Left cardiac atrium (tissue), 1 donor: Measurements from ENCODE around the genes PATJ and RAVER2.

DNA sequence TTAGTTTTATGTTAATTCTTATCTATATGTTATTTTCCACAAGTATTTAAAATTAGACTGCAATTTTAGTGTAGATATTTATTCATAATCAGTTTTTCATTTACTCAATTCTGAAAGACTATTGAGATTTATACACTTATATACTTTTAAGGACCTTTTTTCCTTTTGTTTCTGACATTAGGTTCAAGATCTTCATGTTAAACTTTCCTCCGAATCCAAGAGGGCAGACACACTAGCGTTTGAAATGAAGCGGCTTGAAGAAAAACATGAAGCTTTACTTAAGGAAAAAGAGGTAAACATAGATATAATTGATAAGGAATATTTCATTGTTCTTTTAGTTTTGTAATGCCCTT lies 34.1 kb downstream of the HOOK1 start:
- PRO-cap, result no peak

- PRO-cap, result no peak
These were observed 43.6 kb downstream of the HOOK1 start for GRCh38 chr1:59858354-59858793.

- PRO-cap, result no peak
These were observed 9.7 kb upstream of the CYP2J2 start for GRCh38 chr1:59936205-59936747.

DNA sequence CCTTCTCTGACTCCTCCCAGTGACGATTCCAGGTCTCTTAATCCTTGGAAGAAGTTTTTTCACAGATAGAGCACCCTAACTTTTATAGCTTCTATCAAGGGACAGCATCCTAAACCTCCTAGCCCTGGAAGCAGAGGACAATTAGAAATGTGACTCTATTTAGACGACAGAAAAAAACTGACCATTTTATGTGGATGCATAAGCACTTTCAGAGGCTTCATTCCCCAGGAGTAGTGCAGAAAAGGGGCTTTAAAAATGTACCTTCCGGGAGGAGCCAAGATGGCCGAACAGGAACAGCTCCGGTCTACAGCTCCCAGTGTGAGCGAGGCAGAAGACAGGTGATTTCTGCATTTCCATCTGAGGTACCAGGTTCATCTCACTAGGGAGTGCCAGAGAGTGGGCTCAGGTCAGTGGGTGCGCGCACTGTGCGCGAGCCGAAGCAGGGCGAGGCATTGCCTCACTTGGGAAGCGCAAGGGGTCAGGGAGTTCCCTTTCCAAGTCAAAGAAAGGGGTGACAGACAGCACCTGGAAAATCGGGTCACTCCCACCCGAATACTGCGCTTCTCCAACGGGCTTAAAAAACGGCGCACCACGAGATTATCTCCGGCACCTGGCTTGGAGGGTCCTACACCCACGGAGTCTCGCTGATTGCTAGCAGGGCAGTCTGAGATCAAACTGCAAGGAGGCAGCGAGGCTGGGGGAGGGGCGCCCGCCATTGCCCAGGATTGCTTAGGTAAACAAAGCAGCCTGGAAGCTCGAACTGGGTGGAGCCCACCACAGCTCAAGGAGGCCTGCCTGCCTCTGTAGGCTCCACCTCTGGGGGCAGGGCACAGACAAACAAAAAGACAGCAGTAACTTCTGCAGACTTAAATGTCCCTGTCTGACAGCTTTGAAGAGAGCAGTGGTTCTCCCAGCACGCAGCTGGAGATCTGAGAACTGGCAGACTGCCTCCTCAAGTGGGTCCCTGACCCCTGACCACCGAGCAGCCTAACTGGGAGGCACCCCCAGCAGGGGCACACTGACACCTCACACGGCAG lies 416.6 kb upstream of the C1orf87 start:
- PRO-cap, result no peak

- PRO-cap, result no peak
These were observed 27.0 kb upstream of the NFIA start for GRCh38 chr1:61055397-61055773.

DNA sequence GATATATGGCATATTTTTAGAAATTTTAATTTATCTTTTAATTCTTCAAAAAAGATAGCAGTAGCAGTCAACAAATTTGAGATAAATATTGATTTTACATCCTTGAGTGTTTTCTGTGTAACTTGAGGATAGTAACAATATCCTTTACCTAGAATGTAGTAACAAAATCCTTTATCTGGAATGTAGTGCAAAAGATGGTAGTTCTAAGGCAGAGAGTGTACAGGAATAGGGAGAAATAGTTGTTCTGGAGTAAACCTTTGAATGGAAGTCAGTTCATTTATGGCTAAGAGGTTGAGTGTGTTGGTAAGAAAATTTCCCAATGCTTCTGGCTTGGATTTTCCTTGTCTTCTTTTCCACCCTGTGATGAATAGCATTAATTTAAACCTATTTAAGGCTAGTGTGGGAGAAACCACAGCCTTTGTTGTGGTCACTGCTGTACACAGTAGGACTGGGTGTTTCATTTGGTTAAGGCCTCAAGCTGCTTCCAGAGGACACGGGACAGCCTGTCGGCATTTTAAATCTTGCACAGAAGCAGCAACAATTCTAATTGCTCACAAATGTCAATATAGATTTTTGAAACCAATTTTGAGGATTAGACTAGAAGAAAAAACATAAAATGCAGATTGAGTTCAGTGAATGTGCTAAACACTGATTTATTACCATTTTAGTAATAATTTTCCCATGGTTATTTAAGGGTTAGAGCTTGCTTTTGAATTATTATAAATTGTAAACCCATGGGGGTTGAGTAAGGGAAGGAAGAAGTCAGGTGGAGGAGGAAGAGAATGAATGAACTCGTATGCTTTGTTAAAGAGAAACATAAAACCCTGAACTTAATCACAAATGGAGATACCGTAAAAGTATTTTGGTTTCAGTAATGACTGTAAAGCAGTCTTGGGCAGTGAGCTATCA lies 11.4 kb downstream of the NFIA start:
- PRO-cap, result no peak

DNA sequence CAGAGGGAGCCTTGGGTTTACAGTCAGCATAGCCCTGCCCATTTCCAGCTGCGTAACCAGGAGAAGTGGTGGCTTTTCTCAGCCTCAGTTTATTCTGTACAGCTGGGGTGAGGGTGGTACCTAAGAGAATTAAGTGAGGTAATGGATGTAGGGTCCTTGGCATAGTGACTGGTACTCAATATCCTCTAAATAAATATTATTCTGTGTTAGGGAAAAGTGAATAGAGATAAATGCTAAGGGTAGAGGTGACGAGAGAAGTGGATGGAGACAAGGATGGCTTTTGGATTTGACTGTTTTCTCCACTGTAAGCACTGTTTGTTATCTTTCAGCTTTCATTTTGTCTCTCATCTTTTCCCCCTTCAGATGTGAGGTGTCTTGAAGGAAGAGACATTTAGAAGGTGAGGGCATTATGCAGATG lies 91.4 kb downstream of the NFIA start:
- PRO-cap, result no peak

- PRO-cap, result no peak
These were observed 144.2 kb downstream of the NFIA start for GRCh38 chr1:61226591-61227015.

- PRO-cap, result no peak
These were observed 252.6 kb downstream of the NFIA start for GRCh38 chr1:61334964-61335377.

DNA sequence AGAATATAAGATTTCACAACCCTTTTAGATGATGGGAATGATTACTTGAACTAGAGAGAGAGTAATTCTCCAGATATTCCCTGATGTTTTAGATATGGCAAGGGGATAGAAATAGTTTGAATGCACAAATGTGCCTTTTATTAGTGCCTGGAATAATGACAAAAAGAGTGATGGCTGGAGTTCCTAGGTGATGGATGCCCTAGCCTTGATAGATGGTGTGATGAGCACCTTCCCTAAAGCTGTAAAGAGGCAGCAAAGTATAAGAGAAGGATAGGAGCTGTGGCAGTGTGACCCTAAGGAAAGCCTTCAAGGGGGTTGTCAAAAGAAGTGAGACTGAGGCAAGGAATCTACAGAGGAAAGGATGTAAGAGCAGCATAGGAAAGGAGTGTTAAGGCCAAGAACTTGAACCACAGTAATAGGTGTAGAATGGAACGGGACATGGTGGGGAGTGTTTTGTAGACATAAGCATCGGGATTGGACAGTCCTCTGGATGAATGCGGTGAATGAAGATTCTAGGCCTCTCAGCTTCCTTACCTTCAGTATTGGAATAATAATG lies 317.5 kb downstream of the TM2D1 start:
- PRO-cap, result no peak

GRCh38 chr1:61450240-61451263 lies 274.4 kb downstream of the TM2D1 start:
- PRO-cap, result no peak

DNA sequence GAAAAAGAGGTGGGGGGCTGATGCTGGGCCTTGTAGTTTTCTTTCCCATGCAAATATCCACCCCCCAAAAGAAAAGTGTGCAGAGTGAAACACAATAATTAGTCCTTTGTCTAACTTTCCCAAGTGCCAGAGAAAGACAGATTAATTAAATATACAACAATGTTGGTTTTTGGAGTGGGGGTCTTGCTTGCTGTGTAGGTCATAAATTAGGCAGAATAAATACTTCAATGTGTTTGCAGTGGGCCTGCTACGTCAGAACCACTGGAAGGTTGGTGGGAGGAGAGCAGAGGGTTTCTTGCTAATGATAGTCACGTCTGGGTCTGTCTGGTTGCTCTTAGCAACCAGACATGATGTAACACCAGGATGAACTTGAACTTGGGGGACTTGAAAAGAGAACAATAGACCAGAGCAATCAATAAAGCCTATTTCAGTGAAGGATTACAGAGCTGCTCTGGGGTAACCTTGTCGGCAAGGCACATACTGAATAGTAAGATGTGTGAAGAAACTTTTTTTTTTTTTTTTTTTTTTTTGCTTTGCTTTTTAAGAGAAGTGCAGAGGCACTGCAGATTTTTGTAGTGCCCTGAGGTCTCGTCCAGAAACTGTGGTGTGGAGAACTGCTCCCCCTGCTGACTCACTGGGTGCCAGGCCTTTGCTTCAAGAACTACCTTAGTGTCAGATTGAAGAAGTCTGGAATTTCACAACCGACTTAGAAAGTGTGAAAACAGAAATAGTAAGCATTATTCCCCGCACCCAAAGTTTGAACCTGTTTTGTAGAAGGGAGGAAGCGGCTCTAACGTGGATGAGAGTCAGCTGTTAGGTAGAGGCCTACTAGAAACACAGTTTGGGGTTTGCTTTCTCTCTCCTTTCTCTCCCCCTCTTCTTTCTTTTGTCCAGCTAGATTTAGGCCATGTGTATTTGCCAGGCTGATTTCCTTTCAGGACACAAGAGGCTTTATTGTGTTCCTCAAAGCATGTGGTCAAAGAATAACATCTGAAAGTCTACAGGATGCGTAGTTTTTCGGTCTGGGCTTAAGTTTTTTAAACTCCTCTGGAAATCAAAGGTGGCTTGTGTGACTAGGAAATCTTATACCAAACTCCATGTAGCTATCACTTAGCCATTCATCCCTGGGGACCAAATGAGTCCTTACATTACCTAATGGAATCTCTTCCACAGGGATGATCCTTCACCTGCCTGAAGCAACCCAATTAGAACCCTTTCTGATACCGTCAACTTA lies 271.6 kb downstream of the TM2D1 start:
- PRO-cap, result no peak

DNA sequence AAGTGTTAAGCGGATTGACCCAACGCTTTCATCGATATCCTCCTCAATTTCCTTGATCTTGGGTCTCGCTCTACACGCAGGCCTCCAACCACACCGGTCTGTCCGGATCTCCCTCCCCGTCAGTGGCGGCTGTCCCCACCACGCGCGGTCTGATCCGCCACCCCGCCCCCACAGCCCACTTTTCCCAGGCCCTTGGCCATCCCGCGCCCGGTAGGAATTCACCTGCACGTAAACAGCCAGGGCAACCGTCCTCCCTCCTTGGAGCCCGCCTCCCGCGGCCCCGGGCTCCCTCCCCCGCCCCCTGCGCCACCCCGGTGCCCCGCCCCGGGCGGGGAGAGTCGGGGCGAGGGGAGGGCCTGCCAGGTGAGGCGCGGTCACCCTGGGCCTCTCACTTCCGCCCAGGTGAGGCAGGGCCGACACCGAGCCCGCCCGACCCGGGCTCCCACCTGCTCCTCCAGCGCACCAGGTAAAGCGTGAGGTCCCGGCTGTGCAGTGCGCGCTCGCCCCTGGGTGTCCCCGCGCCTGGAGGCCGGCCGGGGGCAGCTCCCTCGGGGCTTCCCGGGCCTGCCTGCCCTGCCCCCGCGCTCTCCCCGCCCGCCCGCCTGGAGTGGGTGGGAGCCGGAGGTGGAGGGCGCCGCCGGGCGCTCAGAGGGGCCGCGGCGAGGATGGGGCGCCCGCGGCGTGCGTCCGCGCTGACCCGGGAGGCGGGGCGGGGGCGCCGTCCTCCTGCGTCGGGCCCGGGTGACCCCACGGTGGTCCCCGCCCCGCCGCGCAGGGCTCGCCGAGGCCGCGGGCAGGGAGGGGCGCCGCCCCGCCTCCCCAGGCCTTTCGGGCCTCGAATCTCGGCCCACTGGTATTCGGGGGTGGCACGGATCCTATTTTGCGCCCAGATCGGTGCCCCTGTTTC lies at the start of gene PATJ:
Gene PATJ (plus strand): TSS at position 391 of the 907 bp plus-strand sequence.
- PRO-cap, result bidirectional peak, plus-strand start at position 335 of the sequence, minus-strand start at position 279 of the sequence; bidirectional peak, plus-strand start at position 774 of the sequence, minus-strand start at position 575 of the sequence

- PRO-cap, result no peak
These were observed 1.2 kb upstream of the DOCK7 start for GRCh38 chr1:62689367-62689857.

GRCh38 chr1:63327353-63328018 lies 5.1 kb downstream of the FOXD3 start:
- PRO-cap, result bidirectional peak, plus-strand start at chr1:63327874, minus-strand start at chr1:63327675

GRCh38 chr1:63669299-63670017 lies 76.2 kb downstream of the PGM1 start:
- PRO-cap, result no peak

GRCh38 chr1:63893969-63894631 lies 120.3 kb downstream of the ROR1 start:
- PRO-cap, result no peak

DNA sequence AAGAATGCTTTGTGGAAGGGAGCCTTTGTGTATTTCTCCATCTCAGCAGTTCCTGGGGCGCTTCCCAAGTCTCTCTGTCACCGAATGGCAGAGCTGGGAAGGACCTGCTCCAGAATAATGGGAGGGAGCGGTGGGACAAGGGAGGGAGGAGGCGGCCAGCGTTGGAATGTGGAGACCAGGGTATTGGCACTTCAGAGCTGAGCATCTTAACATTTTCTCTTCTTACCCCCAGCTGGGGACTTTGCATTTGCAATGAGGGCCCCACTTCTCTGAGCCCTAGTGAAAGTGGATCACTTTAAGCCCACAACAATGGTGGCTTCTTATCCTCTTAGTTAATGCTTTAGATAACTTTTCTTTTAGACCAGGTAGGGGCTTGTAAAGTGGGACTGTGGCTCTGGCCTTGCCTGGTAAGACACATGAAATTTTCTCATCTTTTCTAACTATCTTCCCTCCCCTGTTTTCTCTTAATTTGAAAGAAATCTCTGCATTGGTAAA lies 24.0 kb downstream of the CACHD1 start:
- PRO-cap, result no peak

DNA sequence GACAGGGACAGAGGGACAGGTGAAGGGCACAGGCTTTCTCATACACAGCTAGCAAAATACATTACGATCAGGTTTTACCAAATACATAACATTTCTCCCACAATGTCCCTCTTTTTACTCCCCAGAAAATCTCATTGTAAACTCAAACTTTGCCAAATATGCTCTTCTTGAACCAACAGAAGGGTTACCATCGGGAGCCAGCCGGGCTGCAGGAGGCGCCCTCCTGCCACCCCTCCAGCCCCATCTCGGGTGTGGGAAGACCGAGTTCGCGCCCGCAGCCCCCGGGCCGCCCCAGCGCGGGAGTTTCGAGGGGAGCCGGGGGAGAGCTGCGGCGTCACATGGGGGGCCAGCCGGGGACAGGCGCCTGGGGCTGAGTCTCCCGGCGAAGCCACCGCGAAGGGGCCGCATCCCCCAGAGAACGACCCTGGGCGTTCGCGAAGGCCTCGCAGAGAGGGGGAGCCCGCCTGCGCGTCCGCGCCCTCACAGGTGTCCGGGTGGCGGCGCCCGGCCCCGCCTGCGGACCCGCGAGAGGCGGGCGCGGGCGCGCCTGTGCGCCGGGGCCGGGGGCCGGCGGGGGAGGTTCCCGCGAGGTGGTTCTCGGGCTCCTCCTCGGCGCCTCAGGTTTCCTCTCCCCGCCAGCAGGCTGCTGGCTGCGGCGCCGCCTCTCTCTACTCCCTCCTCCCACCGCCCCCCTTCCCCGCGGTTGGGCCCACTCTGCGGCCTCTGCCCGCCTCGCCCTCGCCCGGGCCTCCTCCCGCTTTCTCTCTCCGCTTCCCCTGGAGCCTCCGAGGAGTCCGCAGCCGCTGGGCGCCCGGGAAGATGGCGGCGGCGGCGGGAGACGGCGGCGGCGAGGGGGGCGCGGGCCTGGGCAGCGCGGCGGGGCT lies at the start of gene RAVER2:
Gene RAVER2 (plus strand): TSS at position 722 of the 884 bp plus-strand sequence.
- PRO-cap, result bidirectional peak, plus-strand start at position 799 of the sequence, minus-strand start at position 619 of the sequence

- PRO-cap, result no peak
These were observed 47.1 kb downstream of the JAK1 start for GRCh38 chr1:64919150-64919715.